PC-3 (cell line): ENCODE results near the gene NOVA1.

DNA sequence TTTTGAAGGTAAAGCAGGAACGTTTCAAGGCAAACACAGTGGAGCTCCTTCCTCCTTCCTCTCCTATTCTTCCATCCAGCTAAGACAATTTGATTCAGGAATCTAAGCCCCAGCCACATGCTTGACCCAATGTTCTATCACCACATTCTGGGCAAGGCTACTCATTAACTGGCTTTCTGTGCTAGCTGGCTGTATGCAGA is 266.9 kb downstream of the NOVA1 start:
- RAMPAGE, long total RNA = no peak

- RAMPAGE, long total RNA = no peak
Observed at GRCh38 chr14:26596388-26597104, 1.3 kb downstream of the NOVA1 start.

DNA sequence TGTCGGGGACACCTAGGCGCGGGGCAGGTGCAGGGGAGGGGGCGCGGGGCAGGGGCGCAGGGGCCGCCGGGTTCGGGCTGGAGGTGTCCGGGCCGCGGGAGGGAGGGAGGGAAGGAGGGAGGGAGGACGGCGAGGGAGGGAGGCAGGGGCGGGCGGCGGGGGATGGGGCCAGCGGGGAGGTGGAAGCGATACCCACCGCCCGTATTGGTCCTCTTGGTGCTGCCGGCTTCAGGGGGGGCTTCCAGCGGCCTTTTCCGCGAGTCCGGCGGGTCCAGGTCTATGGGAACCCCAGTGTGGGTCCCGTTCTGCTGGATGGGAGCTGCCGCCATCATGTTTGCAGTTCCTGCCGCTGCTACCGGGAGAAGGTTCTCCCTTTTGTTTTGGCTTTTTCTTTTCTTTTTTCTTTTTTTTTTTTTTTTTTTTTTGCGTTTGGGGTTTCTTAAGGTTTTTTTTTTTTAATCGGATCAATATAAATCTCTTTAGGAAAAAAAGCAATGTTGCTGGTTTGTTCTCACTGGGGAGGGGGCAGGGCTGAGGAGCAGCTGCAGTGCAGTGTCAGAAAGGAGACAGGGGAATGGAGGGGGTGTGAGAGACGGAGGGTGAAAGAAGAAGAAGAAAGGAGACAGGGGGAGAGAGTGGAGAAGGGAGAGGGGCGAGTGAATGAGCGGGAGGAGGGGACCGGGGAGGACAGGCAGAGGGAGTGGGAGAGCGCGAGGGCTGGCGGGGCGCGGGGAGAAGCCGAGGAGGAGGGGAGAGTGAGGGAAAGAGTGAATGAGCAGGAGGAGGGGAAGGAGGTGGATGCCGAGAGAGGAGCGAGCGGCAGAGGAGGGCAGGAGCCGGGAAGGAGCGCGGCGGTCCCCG is 498 bp downstream of the NOVA1 start:
- RAMPAGE, long total RNA = no peak

DNA sequence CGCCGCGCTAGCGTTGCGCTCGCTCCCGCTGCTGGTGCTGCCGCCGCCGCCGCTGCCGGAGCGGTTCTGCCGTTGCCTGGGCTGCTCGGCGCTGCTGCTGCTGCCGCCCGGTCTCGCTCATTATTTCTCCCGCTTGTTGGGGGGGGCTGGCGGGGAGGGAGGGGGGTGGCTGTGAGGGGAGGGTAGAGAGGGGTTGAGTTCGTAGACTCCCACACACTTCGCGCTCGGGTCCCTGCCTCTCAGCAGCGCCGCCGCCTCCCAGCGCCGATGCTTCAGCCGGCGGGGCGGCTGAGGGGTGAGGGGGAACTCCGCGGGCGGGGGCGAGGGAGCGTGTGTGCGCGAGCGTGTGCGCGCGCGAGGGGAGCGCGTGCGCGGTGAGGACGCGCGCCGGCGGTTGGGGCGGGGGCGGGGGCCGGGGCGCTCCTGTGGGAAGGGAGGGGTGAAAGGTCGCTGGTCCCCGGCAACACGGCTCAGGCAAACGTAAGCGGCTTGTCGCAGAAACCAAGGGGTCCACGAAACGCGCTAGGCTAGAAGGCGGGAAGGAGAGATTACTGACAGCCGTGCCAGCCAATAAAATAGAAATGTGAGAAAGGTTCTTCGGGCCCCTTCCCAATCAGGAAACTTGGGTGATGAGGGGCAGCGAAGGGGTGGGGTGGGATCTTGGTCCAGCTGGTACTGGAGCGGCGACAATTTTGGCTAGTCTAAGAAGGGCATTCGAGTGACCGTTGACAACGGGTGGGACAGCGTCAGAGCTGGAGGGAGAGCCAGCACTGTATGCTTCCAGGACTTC is at the start of gene NOVA1:
Gene NOVA1 (minus strand): TSS at position 68 of the 790 bp plus-strand sequence.
- RAMPAGE, long total RNA = no peak

DNA sequence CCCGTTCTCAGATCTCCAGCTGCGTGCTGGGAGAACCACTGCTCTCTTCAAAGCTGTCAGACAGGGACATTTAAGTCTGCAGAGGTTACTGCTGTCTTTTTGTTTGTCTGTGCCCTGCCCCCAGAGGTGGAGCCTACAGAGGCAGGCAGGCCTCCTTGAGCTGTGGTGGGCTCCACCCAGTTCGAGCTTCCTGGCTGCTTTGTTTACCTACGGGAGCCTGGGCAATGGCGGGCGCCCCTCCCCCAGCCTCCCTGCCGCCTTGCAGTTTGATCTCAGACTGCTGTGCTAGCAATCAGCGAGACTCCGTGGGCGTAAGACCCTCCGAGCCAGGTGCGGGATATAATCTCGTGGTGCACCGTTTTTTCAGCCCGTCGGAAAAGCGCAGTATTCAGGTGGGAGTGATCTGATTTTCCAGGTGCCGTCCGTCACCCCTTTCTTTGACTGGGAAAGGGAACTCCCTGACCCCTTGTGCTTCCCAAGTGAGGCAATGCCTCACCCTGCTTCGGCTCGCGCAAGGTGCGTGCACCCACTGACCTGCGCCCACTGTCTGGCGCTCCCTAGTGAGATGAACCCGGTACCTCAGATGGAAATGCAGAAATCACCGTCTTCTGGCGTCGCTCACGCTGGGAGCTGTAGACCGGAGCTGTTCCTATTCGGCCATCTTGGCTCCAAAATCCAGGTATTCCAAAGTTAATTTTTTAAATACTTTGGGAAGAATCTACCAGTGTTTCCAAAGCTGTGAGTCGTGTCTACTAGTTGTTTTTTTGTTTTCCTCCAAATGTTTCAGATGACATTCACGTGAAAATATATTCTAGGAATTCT is 448.5 kb upstream of the FOXG1 start:
- RAMPAGE, long total RNA = no peak

- RAMPAGE, long total RNA = no peak
Observed at GRCh38 chr14:29345788-29346194, 579.2 kb downstream of the FOXG1 start.

DNA sequence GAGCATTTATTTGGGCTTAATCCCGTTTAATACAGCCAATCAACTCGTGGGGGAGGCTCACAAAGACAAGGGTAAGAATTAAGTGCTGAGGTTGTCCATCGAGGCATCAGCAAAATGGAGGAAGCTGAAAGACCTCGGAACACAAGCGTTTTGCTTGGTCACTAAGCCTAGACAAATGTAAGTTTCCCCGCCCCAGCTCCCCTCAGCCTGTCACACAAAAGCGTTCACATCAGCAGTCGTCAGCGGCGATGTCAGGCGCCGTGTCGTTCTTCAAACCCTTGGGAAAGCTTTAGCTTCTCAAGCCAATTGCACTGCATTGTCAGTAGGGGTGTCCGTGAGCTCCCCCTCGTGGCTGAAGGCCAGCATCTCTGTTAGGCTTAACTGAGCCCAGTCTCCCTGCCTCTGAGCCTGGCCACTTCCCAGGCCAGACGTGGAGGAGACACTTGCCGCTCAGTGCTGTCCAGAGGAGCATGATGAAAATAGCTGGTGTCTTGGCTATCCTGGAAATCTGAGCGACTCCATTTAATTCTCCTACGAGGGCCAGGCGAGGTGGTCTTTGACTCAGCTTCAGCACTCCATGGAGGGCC is 288.3 kb upstream of the G2E3 start:
- RAMPAGE, long total RNA = no peak

DNA sequence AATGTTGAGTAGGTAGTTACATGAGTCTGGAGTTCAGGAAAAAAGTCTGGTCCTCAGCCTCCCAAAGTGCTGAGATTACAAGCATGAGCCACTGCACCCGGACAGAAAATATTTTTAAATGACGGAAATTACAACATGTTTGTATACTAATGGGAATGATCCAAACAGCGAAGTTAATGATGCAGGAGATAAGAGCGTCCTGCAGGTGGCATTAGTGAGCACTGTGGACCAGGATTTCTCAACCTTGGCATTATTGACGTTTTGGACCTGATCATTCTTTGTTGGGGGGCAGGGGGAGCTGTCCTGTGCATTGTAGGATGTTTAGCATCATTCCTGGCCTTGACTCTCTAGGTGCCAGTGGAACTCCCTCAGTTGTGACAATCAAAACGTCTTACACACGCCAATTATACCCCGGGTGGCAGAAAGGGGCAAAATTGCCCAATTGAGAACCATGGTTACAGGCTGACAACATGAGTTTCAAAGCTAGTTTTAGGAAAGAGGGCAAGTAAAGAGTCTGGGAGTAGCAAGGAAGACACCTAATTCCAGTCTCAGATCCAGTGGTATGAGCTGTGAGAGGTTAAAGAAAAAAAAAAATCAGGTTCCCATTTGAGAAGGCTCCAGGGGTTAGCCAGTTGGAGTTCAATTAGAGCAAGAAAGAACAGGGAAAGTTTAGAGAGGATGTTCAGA is 34.2 kb downstream of the SCFD1 start:
- RAMPAGE, long total RNA = no peak

GRCh38 chr14:31197709-31198064 is 9.9 kb downstream of the HECTD1 start:
- RAMPAGE, long total RNA = no peak

DNA sequence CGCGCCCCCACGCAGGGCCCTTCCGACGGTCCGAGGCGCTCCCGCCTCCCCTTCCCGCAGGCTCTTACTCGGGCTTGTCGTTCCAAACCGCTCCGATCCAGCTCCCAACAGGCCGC is 412 bp downstream of the HECTD1 start:
- RAMPAGE, long total RNA = no peak

DNA sequence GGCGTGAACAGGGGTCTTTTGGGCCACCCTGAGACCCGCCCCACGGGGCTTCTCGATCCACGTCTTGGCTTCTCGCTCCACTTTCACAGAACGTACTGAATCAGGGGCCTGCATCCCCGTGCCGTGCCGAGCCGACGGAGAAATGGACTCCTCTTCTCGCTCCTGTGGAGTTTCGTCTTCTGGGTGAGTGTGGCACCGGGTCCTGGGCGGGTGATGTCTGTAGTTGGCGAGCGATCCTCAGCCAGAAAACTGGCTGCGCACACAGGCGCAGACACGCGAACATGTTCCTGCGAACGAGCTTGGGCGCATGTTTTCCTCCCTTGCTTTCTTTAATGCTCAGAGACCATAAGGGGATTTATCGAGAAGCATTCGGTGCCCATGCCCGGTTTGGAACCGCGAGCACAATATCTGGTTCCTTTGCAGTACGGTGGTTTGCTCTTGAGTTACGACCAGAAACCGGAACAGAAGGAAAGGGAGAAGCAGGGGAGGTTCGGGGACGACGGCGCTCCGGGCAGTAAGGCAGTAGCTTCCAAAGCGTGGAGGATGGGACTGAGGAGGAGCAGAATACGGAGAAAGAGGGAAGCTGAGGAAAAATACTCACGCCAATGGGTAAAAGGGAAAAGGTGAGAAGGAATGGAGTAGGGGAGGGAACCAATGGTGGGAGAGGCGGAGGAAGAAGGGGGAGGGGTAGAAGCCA is 921 bp upstream of the ARHGAP5 start:
- RAMPAGE, long total RNA = no peak

DNA sequence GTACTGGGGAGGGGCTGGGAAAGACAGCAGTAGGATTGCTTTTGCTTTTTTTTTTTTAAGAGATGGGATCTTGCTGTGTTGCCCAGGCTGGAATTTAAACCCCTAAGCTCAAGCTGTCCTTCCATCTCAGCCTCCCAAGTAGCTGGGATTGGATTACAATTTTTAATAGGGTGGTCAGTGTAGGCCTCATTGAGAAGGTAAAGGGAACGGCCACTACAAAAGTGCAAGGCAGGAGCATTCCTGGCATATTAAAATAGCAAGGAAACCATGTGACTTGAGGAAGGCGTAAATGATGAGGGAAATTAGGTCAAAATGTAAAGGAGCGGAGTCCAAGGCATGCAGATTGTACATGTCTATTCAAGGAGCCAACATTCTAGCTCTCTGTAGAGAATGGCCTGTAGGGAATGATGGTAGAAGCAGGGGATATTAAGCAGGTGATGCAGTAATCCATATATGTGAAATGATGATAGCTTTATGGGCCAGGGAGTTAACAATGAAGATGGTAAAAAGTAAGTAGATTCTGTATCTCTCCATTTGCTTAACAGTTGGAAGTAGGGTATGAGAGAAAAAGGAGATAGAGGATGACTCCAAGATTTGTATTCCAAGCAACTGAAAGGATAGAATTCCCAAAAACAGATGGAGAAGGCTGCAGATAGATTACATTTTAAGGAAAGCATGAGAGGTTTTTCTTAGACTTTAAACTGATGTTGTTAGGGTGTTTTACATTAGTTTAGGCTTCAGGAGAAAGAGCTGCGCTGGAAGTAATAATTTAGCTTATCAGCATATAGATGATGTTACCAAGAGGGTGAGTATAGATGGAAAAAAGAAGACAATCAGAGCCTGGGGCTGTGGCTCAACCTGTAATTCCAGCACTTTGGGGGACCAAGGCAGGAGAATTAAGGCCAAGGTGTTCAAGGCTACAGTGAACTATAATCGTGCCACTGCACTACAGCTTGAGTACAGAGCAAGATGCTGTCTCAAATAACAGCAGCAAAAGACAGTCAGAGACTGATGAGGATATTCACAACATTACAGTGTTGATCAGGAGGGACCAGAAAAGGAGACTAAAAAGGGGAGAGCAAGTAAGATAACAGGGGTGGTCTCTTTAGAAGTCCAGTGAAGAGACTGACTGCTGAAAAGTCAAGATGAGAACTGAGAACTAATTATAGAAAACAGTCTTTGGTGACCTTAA is 33.6 kb downstream of the ARHGAP5 start:
- RAMPAGE, long total RNA = no peak

- RAMPAGE, long total RNA = no peak
Observed at GRCh38 chr14:33940513-33941012, 10.3 kb downstream of the EGLN3 start.

DNA sequence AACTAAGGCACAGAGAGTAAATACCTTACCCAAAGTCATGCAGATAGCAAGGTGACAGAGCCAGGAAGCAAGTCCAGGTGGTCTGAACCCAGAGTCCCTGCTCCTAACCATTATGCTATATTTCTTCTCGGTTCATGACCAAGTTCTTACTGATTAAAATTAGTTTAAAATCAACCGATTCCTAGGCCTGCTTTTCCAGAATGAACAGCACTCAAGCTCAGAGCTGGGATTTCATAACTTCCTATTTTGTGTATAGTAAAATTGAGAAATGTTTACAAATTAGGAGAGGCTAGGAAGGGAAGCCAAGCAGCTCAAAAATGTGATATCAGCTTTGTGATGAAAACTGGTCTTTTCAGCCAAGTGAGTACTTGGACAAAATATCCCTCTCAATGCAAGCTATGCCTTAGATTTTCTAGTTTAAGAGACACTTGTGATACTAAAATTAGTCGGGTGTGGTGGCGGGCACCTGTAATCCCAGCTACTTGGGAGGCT is 85.6 kb upstream of the EGLN3 start:
- RAMPAGE, long total RNA = no peak

DNA sequence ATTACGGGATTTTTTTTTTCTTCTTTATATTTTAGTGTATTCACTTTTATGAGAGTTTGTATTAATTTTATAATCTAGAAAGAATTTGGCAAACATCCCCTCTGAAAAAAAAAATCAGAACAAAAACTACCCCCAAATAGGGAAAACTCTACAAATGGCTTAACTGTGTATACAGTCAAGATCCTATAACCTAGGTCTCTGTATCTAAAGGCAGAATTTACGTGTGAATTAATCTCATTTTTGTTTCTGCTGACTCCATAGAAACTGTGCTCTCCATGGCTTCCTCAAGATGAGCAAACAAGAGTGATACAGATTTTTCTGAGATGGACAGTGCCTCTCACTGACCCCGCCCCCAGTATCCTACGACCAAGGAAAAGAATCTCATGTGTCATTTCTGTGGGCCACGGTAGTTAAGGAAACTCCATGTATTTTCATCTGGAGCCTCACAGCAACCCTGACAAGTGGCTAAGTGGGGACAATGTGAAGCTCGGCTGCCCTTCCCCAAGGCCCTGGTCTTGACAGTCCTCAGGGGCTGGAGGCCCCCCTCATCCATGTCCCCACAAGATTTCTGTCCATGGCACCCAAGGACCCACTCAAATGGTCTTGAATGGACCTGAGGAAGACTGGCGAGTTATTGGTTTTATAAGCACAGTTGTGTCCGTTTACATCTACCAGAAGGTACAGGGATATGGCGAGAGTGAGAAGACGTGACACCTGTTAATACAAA is 108.2 kb upstream of the EGLN3 start:
- RAMPAGE, long total RNA = no peak

- RAMPAGE, long total RNA = no peak
Observed at GRCh38 chr14:34063484-34064403, 112.9 kb upstream of the EGLN3 start.

DNA sequence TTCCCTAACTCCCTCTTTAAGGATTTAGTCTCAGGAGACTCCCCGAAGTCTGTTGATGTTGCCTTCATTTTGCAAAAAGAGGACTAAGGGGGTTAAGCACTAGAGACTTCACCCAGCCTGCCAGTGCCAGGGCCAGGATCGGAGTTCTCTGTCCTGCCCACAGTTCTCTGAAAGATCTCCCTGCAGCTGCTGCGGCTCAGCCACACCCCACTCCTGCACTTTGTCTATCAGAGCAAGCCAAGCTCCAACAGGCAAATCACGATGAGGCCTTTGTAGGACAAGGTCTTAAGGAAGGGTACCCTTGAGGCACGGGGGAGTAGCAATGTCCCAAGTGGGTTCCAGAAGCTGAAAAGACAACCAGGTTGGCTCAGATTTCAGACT is 148.8 kb upstream of the EGLN3 start:
- RAMPAGE, long total RNA = no peak

DNA sequence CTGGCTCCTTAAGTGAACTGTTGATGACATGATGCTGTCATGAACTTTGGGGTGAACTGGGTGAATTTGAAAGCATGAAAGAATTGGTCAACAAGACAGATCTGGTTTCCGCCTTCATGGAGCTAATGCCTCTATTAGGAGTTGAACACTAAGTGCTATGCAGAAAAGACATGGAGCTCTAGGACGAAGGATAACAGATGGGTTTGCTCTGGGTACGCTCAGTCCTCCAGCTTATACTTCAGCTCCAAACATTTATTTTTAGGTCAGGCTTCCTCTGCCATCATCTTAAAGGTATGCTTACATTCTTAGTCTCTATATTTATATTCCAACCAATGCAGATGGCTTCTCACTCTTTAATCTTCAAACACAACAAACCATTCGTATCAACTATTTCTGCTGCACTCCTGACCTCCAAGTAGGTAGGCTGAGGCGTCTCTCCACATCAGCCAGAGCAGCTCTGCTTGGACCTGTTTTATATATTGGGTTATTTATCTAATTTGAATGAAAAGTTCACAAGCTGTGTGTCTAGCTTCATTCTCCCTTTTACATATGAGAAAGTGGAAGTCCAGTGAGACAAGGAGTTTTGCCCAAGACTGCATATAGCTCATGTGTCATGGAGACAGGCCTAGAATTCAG is 226.3 kb downstream of the SPTSSA start:
- RAMPAGE, long total RNA = no peak

GRCh38 chr14:34619490-34620548 is 10.1 kb downstream of the SNX6 start:
- RAMPAGE, long total RNA = no peak

DNA sequence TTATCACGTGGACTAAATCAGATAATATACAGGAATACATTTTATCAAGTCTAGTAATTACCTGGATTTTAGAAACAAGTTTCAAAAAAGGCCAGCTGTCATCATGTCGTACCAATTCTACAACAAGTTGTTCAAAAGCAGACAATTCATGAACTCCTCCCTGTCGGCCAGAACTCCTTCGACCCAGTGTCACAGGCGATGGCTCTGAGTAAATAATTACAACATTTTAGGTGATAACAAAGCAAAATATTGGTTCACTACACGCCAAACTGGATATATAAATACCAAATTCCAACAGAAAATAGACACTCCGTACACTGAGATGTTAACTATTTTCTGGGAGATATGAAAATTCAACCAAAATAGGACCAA is 44.2 kb upstream of the CFL2 start:
- RAMPAGE, long total RNA = no peak